Progenitor cell of endocrine pancreas (in vitro differentiated cells): ENCODE measurements around the genes USP12, RASL11A, MTIF3 and GSX1.

- PRO-cap, result no peak
Measured at GRCh38 chr13:27034338-27035375, 137.0 kb downstream of the USP12 start.

GRCh38 chr13:27171553-27172581 is at the start of gene USP12:
TSS of gene USP12 (minus strand) at chr13:27171811.
- PRO-cap, result bidirectional peak, plus-strand start at chr13:27171692, minus-strand start at chr13:27171597; bidirectional peak, plus-strand start at chr13:27172097, minus-strand start at chr13:27171811; bidirectional peak, plus-strand start at chr13:27172292, minus-strand start at chr13:27172287

- PRO-cap, result no peak
Measured at GRCh38 chr13:27172582-27173001, 981 bp upstream of the USP12 start.

- PRO-cap, result no peak
Measured at GRCh38 chr13:27253109-27254049, 2.0 kb downstream of the RPL21 start.

DNA sequence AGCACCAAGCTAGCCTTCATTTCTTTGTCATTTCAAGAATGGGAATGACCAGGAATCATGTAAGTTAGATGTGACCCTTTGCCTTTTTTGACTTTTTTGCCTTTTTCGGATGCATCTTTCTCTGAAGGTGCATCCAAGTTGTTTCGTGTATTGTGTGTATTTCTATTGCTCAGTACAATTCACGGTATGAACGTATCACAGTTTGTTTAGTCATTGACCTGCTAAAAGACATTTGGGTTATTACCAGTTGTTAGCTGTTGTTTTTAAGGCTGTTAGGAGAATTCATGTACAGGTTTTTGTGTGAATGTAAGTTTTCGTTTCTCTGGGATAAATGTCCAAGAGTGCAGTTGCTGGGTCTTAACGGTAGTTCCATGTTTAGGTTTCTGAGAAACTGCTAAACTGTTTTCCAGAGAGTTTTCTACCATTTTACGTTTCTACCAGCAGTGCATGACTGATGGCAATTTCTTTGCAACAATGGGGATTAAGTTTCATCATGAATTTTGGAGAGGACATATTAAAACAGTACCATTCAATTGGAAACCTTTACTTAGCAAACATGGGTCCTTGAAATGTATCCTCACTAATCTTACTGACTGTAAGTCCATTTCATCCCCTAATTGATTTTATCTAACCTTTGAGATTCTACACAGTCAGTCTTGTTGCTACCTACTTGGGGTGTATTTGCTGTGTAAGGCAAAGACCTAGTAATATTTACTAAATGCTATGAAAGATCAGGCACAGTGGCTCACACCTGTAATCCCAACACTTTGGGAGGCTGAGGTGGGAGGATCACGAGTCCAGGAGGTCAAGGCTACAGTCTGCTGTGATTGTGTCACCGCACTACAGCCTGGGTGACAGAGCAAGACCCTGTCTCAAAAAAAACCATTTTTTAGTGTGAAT is 6.9 kb downstream of the RPL21 start:
- PRO-cap, result no peak

DNA sequence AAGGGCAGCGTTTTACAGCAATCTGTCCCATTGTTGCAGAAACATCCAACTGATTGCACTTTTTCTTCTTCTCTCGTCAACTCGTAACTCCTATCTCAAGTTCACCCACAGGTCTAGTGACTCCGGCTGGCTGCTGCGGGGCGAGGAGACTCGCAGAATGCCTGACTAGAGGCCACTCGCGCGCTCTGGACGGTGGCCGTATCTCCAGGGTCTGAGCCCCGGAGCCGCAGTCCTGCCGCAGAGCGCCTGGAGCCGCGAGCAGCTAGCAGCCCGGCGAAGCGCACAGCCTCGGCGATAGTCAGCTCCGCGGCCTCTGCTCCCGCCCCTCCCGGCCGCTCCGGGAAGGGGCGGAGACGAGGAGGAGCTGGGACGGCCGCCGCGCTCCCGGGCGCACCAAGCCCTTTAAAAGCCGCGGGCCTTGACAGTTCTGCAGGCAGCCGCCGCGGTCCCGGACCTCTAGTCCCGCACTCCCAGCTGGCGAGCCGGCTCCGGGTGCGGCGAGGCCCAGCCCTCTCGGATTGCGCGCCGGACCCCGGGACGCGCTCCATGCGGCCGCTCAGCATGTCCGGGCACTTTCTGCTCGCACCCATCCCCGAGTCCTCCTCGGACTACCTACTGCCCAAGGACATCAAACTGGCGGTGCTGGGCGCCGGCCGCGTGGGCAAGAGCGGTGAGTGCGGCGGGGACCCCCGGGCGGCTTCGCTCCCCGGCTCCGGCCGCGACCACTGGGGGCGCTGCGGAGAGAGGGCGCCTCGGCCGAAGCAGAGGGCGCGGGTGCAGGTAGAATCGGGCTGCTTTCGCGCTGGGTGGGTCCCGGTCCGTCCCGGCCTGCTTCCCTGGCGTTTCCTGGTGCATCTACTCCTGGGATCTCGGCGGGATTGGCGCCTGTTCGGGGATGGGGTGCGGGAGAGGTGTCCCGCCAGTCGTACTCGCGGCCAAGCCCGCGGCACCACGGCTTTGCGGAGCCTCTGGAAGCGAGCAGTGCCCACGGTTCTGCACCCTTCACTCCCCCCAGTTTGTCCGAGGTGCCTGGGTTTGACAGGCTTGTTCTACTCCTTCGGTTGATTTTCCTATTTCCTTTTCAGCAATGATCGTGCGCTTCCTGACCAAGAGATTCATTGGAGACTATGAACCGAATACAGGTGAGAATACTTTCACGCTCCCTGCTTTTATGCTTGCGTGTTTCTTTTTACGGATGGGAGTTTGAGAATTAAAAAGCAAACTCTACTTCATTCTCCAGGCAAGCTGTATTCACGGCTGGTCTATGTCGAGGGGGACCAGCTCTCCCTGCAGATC is at the start of gene RASL11A:
Gene RASL11A, plus strand, starts transcription at position 432 of the 1,296 bp plus-strand sequence.
- PRO-cap, result bidirectional peak, plus-strand start at position 229 of the sequence, minus-strand start at position 115 of the sequence; bidirectional peak, plus-strand start at position 432 of the sequence, minus-strand start at position 300 of the sequence; bidirectional peak, plus-strand start at position 783 of the sequence, minus-strand start at position 610 of the sequence

DNA sequence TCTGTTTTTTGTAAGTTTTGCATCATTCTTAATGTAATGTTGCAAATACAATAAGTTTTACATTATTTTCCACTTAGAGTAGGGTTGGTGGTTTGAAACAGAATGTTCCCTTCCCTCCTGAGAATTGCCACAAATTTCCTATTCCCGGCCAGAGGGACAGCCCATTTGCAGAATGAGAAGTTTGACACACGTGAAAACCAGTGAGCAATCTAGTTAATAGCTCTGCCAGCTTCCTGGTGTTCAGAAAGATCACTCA is 28.1 kb downstream of the RASL11A start:
- PRO-cap, result no peak

- PRO-cap, result bidirectional peak, plus-strand start at chr13:27450222, minus-strand start at chr13:27449988; bidirectional peak, plus-strand start at chr13:27450643, minus-strand start at chr13:27450533
Measured at GRCh38 chr13:27449624-27450785, at the start of gene MTIF3. TSS of gene MTIF3 (minus strand) at chr13:27450564.

- PRO-cap, result unidirectional peak, plus-strand start at chr13:27455760
Measured at GRCh38 chr13:27455648-27455898, 5.2 kb upstream of the MTIF3 start.

- PRO-cap, result no peak
Measured at GRCh38 chr13:27792265-27792828, at the start of gene GSX1. TSS of gene GSX1 (plus strand) at chr13:27792483.

DNA sequence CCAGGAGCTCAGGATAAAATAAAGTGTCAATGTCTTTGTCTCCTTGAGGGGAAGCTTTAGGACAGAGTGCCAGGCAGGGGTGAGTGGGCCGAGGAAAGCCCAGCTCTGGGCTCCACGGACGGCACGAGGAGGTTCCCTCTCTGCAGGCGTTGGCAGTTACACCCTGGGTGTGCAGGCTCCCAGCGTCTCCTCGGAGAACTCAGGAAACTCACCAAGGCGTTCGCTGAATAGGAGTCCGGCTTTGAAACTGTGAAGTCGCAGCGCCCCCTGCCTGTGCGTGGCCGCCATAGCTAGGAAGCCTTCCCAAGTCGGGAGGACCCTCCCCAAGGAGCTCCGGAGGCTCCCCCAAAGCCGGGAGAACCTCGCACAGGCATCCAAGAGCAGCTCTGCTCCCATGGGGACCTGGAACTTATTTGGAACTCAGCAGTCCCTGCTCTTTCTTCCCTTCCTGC is 34.2 kb downstream of the GSX1 start:
- PRO-cap, result no peak

DNA sequence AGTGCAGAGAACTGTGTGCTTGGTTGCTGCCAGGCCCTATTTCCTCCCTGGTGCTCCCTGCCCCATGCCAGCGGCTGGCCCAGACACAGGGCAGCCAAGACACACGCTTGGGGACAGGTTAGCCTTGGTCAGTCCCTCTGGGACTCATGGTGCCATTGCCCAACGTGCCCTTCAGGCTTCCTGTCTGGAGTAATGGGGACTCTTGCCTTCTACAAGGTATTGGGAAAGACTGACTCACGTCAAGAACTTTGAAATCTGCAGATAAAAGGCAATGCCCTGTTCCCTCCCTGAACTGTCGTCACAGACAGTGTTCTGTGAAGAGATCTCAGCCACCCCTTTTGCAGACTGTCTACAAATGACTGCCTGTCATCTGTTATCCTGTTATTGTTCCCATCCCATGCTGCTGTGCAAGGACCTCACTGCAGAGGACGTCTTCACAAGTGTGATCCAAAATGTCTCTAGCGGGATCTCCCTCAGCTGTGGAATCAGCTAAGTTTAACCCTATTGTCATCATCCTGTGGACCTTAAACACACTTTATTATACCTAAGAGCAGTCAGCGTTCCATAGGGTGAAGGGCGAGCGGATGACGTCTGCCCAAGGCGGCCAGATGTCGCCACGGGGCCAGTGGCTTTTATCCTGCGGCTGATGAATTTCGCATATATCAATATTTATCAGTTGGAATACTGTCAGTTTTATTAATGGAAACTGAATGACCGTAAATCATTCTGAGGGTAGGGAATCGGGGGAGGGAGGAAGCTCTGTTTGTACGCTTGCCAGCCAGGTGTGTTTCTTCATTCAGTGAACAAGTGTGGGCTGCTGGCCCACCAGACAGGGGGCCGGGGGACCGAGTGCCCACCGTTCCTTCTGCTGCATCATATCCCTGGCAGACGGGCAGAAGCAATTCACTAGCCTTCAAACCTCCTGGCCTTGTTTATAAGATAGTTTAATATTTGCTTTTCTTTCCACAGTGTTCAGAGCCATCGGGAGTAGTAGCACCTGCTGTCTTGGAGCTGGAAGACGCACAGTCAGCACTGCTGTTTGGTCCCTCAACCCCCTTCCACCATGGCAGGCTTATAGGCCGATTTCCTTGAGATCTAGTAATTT is 59.2 kb downstream of the GSX1 start:
- PRO-cap, result no peak

- PRO-cap, result no peak
Measured at GRCh38 chr13:28139528-28140030, 1.2 kb downstream of the PAN3 start.

GRCh38 chr13:28183205-28183678 is 44.9 kb downstream of the PAN3 start:
- PRO-cap, result no peak

DNA sequence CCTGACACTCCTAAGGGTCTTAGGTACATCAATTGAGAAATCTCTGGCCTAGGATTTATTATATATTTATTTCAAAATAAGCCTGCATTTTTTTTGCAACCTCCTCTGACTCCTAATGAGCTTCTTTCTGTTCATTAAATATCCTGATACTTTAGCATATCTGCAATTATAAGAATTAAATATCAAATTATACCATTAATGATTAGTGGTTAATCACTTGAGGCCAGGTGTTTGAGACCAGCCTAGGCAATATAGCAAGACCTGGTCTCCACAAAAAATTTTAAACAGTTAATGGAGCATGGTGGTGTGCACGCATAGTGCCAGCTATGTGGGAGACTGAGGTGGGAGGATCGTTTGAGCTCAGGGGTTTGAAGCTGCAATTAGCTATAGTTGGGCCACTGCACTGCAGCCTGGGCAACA is 49.8 kb downstream of the PAN3 start:
- PRO-cap, result no peak

DNA sequence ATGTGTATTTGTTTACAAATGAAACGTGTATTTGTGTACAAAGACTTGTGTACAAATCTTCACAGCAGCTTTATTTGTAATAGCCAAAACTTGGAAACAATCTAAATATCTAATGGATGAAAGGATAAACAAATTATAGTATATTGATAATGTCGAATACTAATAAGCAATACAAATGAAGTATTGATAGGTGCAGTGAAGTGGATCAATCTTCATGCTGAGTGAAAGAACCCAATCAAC is 75.8 kb downstream of the PAN3 start:
- PRO-cap, result no peak

GRCh38 chr13:28268841-28269465 is 130.6 kb downstream of the PAN3 start:
- PRO-cap, result no peak

- PRO-cap, result no peak
Measured at GRCh38 chr13:28292476-28293209, 154.3 kb downstream of the PAN3 start.

DNA sequence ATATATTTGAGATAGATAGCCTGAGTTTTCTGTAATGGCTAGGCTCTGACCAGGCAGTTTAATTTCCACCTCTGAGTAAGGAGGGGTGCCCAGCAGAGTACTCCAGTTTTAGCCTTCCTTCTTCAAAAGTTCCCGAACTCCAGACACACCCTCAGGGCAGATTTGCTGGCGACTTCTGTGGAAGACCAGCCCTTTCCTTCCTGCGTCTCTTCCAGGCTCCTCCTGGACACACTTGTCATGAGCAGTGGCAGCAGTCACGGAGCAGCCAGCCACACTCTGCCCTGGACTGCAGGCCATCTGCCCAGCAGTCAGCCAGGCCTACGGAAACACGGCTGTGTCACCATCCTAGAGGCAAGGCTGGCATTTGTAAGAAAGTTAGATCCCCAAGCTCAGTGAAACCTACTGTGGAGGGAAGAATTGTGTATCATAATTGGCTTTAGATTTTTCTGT is 6.6 kb upstream of the FLT1 start:
- PRO-cap, result no peak

GRCh38 chr13:28716118-28716962 is 2.4 kb downstream of the SLC46A3 start:
- PRO-cap, result no peak